ENCODE measurements around a stretch of chr22.

GRCh38 chr22:50613468-50614080, 13.0 kb downstream of the MAPK8IP2 start:
- RRBS, result no CpG with 5 or more reads among the region's 19 CpGs
CAGE:
- cytosol, long polyA plus RNA, result no peak
- long polyA plus RNA, result no peak
- nucleus, long polyA plus RNA, result no peak

DNA sequence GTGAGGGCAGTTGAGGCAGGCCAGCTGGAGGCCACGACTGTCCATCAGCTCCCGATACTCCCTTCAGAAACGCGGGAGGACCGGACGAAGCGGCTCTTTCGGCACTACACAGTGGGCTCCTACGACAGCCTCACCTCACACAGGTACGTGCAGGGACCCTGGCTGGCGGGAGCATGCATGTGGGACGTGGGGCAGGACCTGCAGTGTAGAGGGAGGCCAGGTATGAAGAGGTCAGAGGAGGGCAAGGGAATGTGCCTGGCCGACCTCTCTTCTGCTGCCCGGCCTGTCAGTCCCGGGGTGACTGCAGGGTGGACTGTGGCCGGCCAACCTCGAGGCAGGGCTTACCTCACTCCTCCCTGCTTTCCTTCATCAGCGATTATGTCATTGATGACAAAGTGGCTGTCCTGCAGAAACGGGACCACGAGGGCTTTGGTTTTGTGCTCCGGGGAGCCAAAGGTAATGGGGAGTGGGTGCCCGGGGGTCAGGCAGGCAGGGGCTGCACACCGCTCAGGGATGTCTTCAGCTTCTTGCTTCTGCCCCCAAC, 34.1 kb upstream of the ACR start:
- RRBS, result no CpG with 5 or more reads among the region's 23 CpGs
CAGE:
- cytosol, long polyA plus RNA, result no peak
- long polyA plus RNA, result no peak
- nucleus, long polyA plus RNA, result no peak

DNA sequence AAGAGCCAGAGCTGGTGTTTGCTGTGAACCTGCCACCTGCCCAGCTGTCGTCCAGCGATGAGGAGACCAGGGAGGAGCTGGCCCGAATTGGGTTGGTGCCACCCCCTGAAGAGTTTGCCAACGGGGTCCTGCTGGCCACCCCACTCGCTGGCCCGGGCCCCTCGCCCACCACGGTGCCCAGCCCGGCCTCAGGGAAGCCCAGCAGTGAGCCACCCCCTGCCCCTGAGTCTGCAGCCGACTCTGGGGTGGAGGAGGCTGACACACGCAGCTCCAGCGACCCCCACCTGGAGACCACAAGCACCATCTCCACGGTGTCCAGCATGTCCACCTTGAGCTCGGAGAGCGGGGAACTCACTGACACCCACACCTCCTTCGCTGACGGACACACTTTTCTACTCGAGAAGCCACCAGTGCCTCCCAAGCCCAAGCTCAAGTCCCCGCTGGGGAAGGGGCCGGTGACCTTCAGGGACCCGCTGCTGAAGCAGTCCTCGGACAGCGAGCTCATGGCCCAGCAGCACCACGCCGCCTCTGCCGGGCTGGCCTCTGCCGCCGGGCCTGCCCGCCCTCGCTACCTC, 16.3 kb upstream of the ACR start:
- RRBS, result 97% methylated on average over 8 of the region's 30 CpGs
CAGE:
- cytosol, long polyA plus RNA, result no peak
- long polyA plus RNA, result no peak
- nucleus, long polyA plus RNA, result no peak